ENCODE measurements around a stretch of chr16.

- PRO-cap: bidirectional peak, plus-strand start at chr16:86222797, minus-strand start at chr16:86222697; unidirectional peak, minus-strand start at chr16:86223064
- RAMPAGE, long total RNA, 4 experiments: no peak in any of the 4 experiments
These were observed 287.4 kb upstream of the FOXF1 start for GRCh38 chr16:86222460-86223851.

GRCh38 chr16:86294351-86294994 is 215.9 kb upstream of the FOXF1 start:
- PRO-cap: bidirectional peak, plus-strand start at chr16:86294733, minus-strand start at chr16:86294595
- RAMPAGE, long total RNA, 4 experiments: no peak in any of the 4 experiments

DNA sequence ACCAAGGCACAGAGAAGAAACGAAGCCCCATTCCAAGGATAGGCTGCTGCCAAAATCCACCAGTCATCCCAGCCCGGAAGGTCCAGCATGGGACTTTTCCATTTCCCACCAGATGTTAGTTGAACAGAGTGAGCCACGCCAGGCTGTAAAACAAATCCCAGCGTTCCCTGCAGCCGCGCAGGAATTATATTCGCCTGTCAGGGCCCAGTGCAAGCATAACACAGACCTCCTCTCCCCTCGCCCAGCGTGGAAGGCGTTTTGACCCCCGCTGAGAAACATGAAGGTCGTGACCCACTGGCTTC is 212.2 kb upstream of the FOXF1 start:
- PRO-cap: unidirectional peak, plus-strand start at position 118 of the sequence
- RAMPAGE, long total RNA, 4 experiments: no peak in any of the 4 experiments

- PRO-cap: no peak
- RAMPAGE, long total RNA, 4 experiments: no peak in any of the 4 experiments
These were observed 187.2 kb upstream of the FOXF1 start for GRCh38 chr16:86323187-86323561.

GRCh38 chr16:86343088-86343879 is 167.0 kb upstream of the FOXF1 start:
- PRO-cap: unidirectional peak, minus-strand start at chr16:86343394; unidirectional peak, minus-strand start at chr16:86343445
- RAMPAGE, long total RNA, 4 experiments: no peak in any of the 4 experiments

DNA sequence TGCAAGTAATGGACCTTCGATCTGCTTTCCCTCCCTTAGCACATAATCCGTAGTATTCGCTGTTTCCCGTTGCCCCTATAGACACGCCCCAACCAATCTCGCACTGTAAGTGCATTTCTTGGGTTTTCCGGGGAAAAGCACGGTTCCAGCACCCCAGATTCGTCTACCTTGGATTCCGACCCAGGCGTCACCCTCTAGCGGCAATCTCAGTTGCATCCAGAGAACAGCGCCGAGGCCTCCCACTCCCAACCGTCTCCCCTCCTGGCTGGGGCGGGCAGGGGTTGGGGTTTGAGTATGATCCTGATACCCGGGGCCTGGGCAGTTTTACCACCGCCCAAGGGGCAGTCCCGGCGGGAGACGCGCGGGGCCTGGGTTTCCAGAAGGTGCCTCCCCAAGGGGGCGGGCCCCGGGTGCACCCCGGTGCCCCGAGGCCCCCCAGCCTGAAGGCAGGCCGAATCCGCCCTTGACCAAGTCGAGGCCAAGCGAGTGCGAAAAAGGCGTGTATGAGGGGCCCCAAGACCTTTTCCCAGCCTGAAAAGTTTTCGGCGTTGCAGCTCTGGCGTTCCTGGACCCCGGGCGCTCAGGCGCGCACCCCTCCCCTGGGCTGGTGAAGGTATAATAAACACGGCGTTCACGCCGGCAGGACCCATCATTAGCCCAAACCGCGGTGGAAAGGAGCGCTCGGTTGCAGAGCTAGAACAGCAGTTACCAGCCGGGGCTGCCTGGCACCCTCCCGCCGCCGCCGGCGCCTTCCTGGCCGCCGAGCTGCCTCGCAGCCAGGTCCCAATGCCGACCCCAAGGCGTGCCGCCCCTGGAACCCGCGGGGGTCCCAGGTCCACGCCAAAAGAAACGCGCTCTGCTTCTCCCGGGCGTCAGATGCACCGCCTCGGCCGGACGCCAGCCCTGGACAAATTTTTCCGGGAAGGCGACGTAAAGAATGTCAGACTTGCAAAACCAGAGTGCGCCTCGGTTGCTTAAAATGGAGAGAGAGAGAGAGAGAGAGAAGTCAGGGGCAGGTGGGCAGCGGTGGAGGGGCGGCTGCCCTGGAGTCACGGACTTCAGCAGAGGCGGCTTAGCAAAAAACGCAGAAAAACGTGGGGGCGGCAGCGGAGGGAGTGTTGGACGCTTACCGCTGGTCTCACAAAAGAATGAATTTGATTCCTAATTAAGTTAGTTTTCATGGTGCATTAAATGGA is 11.7 kb upstream of the FOXF1 start:
- PRO-cap: bidirectional peak, plus-strand start at position 660 of the sequence, minus-strand start at position 669 of the sequence; bidirectional peak, plus-strand start at position 1,004 of the sequence, minus-strand start at position 878 of the sequence
- RAMPAGE, long total RNA, 4 experiments: start-site peak on the minus strand in 2 of 4 experiments, centred at positions 357 to 360 of the sequence, 7 to 15 reads per replicate

DNA sequence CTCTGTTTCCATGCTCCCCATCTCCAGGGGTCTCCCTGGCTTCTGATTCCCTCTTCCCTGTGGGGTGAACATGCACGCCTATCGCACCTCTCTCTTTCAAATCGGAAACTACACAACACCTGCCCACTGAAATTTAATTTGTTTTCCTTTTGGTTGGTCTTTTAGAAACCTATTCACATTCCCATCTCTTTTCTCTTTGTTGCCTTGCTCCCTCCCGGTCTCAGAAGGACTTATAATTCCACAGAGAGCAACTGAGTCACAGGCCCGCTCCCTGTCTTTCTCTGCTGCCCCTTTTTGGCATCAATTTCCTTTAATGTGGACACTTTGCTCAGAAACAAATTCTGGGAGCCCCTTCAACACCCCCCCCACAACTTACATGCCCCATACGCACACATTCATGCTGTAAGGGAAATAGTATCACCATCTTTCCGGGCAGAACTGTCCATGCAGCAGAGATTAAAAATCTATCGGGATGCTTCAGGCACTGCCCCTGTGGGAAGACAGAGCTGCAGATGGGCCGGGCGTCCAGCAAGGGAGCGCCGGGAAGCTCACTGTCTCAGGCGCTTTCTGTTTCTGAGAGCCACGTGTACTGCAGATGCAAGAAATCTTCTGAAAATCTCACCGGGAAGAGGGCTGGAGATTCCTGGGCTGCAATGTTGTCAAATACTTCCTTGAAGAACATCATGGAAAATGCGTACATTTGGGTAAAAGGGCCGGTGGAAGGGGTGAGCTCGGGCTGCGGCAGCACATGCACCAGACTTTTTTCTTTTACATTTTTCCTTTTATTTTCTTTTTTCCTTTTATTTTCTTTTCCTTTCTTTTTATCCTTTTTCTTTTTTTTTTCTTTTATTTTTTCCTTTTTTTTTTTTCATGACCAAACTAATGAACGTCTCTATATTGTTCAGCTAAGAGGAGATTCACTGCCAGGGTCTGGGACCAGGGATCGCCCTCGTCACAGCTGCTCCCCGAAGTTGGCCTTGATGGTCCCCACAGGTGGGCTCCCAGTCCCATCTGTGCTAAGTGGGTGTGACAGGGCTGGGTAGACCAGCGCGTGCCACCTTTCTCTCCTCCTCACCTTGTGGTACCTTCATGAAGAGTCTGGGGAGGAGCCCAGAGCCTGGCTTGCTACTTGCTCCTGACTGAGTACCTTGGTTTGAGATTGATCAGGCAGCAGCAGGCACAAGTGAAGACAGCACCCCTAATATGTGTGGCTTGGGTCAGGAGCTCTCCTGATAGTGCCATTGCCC is 6.9 kb upstream of the FOXF1 start:
- PRO-cap: unidirectional peak, plus-strand start at position 511 of the sequence; bidirectional peak, plus-strand start at position 707 of the sequence, minus-strand start at position 575 of the sequence
- RAMPAGE, long total RNA, 4 experiments: start-site peak on the minus strand in 2 of 4 experiments, centred at positions 930 to 1,152 of the sequence, 9 to 12 reads per replicate

DNA sequence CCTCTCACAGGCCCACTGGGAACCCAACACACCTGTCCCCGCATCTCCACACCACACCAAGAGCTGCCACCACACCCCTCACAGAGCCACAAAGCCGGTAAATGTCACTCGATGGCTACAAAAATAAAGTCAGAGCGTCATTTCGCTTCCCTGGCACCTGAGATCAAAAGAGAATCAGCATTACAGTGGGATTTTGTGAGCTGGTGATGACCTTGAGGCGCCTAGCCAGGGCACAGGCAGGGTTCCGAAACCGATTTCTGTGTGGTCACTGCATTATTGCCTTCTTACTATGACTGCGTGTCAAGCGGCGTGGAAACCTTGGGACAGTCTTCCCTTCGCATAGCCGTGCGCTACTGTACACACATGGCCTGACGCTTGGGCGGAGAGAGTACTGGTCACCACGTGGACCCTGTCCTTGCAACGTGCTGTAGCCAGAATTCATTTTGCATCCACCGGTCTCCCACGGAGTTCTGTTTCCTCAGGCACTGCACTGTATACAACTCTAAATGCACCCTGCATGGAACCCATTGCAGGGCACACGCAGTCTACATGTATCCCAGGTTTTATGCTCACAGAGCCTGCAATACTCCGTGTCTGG is 5.9 kb upstream of the FOXF1 start:
- PRO-cap: unidirectional peak, plus-strand start at position 434 of the sequence
- RAMPAGE, long total RNA, 4 experiments: no peak in any of the 4 experiments

DNA sequence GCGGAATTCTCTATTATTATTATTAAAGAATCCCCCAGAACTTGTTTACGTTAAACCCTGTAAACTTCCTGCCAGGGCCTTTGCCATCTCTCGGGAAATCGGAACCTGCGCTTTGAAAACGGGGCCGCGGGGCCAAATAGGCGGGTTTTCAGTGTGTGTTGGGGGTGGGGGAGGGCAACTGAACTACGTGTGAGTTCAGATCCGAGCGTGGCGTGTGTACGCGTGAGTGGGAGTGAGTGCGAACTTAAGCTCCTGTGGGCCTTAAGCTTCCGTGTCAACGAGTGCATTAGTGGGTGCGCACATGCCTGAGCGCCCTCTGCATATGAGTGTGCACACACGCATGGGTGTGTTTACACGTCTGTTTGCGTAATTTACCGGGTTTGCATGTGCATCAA is 1.4 kb upstream of the FOXF1 start:
- PRO-cap: bidirectional peak, plus-strand start at position 198 of the sequence, minus-strand start outside the sequence
- RAMPAGE, long total RNA, 4 experiments: no peak in any of the 4 experiments

GRCh38 chr16:86530438-86531008 is 20.2 kb downstream of the FOXF1 start:
- PRO-cap: unidirectional peak, plus-strand start at chr16:86530805
- RAMPAGE, long total RNA, 4 experiments: no peak in any of the 4 experiments

DNA sequence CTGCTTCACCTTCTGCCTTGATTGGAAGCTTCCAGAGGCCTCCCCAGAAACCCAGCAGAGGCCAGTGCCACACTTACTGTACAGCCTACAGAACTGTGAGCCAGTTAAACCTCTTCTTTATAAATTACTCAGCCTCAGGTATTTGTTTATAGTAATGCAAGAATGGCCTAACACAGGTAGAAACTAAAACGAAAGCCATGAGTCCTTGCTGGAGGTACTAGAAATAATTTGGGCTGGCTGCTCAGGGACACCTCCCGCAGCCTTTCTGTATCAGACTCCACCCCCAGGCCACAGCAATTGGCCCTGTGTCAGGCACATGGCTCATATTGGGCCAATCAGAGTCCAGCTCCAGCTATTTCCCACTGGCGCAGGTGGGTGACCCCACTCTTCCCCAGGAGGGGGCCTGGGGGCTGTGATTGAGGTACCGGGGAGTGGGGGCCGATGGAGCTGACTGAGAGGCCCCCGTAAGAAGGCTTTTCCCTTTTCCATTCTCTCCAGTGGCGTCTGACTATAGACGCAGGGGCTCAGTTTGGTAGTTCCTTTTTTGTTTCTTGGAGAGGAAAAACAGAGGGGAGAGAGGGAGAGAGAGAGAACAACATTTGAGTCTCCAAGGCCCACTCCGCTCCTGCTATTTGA is 26.0 kb downstream of the FOXL1 start:
- PRO-cap: no peak
- RAMPAGE, long total RNA, 4 experiments: no peak in any of the 4 experiments

GRCh38 chr16:86651674-86652219 is 73.4 kb downstream of the FOXL1 start:
- PRO-cap: no peak
- RAMPAGE, long total RNA, 4 experiments: no peak in any of the 4 experiments

DNA sequence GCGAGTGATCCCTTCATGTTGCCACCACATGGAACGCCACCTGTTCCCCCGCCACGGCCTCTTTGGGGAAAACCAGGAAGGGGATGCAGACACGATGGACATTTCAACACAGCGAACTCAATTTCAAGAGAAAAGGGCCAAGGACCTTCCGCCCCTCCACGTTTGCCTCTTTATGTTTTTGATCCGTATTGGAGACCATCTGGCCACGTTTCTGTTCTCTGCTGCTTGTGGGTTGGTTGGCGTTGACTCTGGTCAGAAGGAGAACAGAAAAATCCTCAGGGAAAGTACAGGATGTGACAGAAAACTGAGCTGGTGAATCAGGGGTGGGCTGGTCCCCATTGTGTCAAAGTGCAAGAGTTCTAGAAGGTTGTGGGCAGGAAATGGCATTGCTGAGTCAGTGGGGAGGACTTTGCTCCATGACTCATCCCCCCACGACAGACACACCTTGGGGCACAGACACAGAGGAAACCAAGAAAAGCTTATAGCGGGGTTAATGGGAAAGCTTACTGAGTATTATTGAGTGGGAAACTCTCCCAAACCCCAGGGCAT is 86.0 kb downstream of the FOXL1 start:
- PRO-cap: no peak
- RAMPAGE, long total RNA, 4 experiments: no peak in any of the 4 experiments

DNA sequence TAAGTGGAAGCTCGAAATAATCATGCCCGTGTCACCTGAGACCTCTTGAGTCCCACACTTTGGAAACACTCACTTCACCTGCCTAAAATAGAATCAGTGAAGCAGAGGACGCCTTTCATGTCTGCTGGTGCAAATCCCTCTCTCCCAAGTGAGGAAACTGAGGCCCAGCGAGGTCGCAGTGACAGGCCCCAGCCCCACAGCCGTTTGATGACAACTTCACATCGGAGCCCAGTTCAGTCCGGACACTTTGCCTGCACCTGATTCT is 284.6 kb downstream of the C16orf95 start:
- PRO-cap: no peak
- RAMPAGE, long total RNA, 4 experiments: no peak in any of the 4 experiments

- PRO-cap: no peak
- RAMPAGE, long total RNA, 4 experiments: no peak in any of the 4 experiments
These were observed 252.0 kb downstream of the C16orf95 start for GRCh38 chr16:87065147-87065607.

GRCh38 chr16:87411460-87411838 is 19.3 kb downstream of the MAP1LC3B start:
- PRO-cap: no peak
- RAMPAGE, long total RNA, 4 experiments: no peak in any of the 4 experiments

GRCh38 chr16:87435264-87436033 is 43.3 kb downstream of the MAP1LC3B start:
- PRO-cap: no peak
- RAMPAGE, long total RNA, 4 experiments: no peak in any of the 4 experiments

- PRO-cap: no peak
- RAMPAGE, long total RNA, 4 experiments: start-site peak on the minus strand in 1 of 4 experiments, at chr16:87492236-87492282 at its widest, 22 reads per replicate
These were observed 734 bp downstream of the ZCCHC14 start for GRCh38 chr16:87492062-87492517.

GRCh38 chr16:87701655-87702263 is 64.0 kb downstream of the KLHDC4 start:
- PRO-cap: no peak
- RAMPAGE, long total RNA, 4 experiments: no peak in any of the 4 experiments

DNA sequence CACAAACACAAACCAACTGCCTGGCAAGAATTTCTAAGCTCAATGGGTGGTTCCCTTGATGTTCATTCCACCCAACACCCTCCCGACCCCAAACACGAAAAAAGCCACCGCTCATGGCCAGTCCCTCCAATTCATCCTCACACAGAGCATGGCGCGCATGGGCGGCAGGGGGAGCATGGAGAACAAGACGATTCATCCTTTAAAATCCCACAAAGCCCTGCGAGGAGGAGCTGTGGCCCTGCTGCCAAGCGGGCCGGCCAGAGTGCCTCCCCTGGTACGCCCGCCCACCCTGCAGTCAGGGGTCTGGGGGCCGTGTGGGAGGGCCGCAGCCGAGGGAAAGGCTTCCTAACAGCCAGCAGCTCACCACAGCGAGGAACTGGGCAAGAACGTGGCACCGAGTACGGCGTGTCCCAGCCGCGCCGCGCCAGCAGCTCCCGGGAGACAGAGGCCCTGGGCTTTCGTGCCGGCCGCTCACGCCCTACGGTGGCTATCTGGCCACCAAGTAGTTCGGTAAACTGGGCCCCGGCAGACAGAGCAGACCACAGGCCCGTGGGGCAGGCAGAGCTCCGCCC is 60.9 kb downstream of the KLHDC4 start:
- PRO-cap: no peak
- RAMPAGE, long total RNA, 4 experiments: no peak in any of the 4 experiments